ENCODE results near the genes AVPR1A and LEMD3.

DNA sequence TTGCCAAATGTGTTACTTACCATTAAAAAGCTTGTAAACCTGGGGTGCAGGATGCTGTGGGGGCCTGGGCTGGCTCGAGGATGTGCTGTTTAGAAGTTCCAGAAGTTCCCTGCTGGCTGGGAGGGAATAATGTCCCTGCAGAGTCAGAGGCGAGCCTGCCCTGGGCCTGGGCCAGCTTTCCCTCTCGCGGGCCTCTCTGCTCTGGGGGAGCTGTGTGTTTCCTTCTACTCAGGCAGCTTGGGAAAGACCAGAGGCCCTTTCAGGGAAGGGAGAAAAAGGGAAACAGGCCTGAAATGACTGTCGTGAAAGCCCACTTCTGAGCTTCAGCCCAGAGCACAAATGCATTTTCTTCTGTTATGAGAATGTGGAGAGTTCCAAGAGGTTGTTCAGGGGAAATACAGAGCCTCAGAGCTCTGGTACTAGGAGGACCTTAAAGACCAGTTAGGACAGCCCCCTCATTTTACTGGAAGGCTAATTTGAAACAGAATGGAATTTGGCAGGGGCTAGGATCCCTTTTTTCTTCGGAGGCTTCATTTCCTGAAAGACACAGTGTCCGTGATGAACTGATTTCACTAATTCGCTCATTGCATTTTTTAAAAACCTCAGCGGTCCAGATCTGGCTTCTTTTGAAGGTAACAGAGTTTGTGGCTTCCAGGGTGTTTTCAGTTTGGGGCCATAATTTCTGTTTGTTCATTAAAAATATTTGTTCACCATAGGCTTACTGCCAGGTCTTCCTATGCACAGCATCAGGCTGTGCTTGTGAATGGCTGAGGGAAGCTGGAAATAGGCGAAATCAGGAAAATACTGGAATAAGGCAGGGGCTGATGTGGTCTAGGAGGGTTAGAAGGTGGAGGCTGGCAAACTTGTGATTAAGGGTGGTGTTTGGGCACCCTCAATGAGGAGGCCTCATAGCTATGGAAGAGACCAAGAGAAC is 47.4 kb upstream of the ATP23 start:
- PRO-cap, 7 experiments: no peak in any of the 7 experiments

DNA sequence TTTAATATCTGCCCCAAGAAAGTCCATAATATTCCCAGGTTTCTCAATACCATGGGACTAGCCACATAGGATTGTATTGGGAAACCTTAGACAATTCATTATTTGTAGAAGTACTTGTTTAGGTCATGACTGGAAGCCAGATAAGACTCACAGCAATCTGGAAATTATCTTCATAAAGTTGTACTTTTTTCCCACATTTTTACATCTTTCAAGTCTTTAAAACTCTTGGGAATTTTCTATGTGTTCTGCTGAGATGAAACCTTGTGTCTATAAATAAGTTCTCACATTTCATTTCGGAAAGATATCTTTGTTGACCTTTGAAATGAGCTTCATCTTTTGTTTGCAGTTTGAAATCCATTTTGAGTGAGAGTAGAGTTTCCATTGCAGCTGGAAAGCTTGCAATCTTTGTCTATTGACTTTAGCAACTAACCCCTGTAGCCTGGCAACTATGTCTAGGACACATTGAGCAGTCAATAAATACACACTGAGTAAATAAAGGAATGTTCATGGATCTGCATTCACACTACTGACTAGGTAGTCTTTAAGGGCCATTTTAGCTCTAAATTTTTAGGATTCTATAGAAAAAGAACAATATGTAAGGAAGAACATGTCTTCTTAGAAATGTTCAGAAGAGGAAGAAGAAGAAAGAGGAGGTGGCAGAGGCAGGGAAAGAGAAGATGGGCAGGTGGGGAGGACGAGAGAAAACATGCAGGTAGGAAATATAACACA is 154.4 kb downstream of the LRIG3 start:
- PRO-cap, 7 experiments: no peak in any of the 7 experiments

- PRO-cap, 7 experiments: no peak in any of the 7 experiments
Measured at GRCh38 chr12:58887956-58888627, 32.2 kb downstream of the LRIG3 start.

- PRO-cap, 7 experiments: no peak in any of the 7 experiments
Measured at GRCh38 chr12:58915286-58916168, 4.8 kb downstream of the LRIG3 start.

GRCh38 chr12:62191521-62192441 is 792 bp downstream of the TAFA2 start:
- PRO-cap, 7 experiments: no peak in any of the 7 experiments

DNA sequence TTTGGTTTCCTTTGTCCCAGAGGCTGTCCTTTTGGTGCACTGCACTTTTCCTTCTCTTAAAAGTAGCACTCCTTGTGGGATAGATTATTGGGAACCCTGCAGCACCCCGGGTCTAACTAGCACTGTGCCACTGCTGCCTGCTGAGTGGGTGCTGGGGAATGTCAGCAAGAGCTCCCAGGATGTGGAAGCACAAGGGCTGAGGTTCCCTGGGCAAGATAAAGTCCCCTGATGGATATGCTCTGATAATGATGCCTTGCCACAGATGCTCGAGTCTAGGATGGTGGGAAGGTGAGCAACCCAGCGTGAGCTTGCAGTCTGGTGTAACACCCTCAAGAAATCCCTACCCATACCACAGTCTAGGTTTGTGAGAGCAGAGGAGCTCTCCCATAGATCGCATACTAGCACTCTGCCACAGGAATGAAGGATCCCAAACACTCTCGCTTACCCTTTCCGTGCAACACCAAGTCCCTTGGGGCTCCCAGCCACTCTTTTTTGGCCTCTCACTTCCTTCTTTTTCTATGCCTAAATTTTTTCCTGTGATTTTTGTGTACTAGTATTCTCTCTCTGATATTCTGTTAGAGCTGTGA is 32.6 kb downstream of the USP15 start:
- PRO-cap, 7 experiments: no peak in any of the 7 experiments

GRCh38 chr12:62601553-62602196 is 135.0 kb downstream of the MON2 start:
- PRO-cap, 7 experiments: no peak in any of the 7 experiments

DNA sequence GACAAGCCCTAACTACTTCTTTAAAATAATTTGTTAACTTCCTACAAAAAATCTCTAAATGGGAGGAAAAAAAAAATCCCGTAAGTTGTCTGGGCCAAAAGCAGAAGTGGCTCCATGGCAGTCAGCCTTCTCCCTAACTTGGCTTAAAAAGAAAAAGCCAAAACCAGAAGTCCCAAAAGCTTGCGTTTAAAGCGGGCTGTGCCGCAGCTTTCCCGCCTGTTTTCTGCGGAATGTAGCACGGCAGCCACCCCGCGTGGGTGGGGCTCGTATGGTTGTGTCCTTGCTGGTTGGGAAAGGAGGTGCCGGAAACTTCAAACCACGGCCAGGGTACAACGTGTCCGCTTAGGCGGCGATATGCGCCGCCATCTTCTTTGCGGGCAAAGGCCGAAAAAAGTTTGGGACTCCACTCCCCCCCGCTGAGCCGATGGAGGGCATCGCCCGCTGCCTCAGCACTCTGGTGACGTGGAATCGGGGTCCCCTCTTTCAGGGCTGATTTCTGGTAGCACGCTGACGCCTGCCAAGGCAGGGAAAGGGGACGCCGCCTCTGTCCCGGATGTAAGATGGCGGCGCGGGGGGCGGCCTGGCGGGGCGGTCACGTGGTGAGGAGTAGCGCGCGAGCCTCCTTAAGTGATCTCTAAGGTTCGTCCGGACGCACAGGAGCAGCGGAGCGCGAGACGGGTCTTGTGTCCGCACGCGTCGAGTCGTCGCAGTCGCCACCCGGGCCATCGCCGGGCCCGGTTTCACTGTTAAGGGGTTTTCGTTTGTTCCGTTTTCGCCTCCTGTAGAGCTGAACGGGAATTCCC is 135.8 kb downstream of the MON2 start:
- PRO-cap, 7 experiments: peak in 7 of 7 experiments; most common plus-strand start position 314 of the sequence (in 7); most common minus-strand start position 367 of the sequence (in 3)

- PRO-cap, 7 experiments: no peak in any of the 7 experiments
Measured at GRCh38 chr12:63150715-63151448, at the start of gene AVPR1A. TSS of gene AVPR1A (minus strand) at chr12:63151201.

DNA sequence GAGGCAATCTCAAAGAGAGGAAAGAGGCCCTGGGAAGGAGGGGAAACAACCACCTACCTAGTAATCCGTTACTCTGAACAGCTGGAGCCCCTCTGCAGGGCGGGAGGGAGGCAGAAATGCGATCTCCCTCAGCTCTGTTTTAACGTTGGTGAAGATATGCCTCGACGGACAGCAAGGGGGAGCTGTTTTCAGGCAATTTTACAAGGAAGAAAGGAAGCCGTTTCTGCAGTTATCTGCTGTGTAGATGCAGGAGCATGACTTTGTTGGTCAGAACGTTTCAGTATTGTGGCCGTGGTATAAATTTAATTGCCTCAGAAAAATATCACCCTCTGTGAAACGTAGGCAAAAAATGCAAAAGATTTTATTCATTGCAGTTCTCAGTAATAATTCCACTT is 1.1 kb upstream of the AVPR1A start:
- PRO-cap, 7 experiments: no peak in any of the 7 experiments

DNA sequence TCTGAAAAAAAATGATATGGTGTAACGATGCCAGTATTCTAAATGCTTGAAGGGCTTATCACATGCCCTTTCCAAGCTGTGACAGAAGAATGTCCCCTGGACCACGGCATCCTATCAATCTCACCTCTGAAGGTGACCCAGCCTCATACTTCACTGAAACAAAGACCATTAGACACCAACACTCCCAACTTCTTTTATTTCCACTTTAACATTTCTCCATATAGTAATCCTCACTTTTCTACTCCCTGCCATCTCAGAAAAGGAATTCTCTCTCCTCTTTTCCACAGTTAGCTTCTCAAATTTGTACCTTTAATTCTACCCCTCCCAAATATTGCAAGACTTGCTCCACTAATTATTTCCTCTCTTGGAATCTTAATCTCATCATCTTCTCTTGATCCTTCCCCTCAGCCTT is 883 bp downstream of the DPY19L2 start:
- PRO-cap, 7 experiments: no peak in any of the 7 experiments

- PRO-cap, 7 experiments: peak in 2 of 7 experiments; most common plus-strand start chr12:63844050 (in 1); most common minus-strand start chr12:63843930 (in 1)
Measured at GRCh38 chr12:63843202-63844199, 999 bp upstream of the SRGAP1 start.

- PRO-cap, 7 experiments: no peak in any of the 7 experiments
Measured at GRCh38 chr12:64181250-64182364, 40.5 kb downstream of the KICS2 start.

DNA sequence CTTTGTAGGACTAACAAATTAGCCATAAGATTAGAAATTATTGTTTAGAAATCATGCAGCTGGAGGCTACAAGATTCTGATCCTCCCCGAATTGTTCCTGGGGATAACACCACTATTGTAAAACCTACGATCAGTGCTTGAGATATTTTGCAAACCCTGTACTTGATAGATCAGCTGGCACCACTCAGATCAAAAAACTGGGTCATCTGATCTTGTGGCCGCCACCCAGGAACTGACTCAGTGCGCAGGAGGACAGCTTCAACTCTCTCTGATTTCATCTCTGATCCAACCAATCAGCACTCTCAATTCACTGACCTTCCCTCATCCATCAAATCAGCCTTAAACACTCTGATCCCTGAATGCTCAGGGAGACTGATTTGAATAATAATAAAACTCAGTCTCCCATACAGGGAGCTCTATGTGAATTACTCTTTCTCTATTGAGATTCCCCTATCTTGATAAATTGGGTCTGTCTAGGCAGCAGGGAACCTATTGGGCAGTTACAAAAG is 4.2 kb upstream of the XPOT start:
- PRO-cap, 7 experiments: no peak in any of the 7 experiments

DNA sequence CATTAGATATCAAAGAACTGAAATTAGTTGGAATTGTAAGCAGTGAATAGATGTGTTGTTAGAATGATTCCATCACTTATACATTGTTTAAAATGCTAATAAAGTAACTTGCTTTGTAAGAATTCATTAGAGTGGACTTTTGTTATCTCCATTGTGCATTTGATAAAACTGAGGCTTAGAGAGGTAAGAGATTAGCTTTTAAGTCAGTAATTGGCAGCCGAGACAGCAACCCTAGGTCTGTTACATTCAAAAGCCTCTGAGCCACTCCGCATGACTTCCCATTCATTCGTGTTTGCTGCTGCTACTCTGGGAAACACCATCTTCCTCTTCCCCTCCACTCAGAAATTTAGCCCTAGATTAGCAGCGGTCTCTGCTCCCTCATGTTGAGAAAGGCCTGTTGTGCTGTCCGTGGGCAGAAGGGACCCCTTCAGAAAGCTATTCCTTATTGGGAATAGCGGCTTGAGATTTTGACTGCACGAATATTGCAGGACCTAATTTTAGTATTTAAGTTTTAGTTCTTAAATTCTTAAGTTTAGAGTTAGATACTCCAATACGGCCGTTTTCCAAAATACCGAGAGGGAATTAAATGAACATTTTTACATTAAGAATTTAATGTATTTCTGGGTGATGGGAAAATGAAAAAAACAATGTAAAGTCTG is 787 bp upstream of the TBK1 start:
- PRO-cap, 7 experiments: no peak in any of the 7 experiments

GRCh38 chr12:64608801-64609777 is 1.2 kb upstream of the RASSF3 start:
- PRO-cap, 7 experiments: peak in 7 of 7 experiments; most common plus-strand start chr12:64609032 (in 7); most common minus-strand start chr12:64608936 (in 1)

- PRO-cap, 7 experiments: peak in 7 of 7 experiments; most common plus-strand start chr12:64665745 (in 6); most common minus-strand start chr12:64665520 (in 7)
Measured at GRCh38 chr12:64665426-64666025, 55.2 kb downstream of the RASSF3 start.

- PRO-cap, 7 experiments: peak in 1 of 7 experiments; most common plus-strand start chr12:64681920 (in 1); most common minus-strand start chr12:64681857 (in 1)
Measured at GRCh38 chr12:64681552-64682224, 71.4 kb downstream of the RASSF3 start.

DNA sequence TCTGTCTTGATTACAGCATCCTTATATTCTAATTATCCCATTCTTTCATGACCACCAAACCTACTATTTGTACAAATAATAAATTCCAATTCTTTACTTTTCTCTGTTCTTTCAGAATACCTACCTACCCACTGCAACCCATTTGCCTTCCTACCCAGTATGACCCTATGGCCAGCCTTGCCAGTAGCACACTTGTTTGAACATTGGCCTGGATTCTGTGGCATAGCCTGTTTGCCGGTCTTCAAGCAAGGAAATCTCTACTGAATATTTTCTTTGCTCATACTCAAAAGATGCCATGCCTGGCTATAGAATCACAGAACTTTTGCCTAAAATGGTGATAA is 24.1 kb upstream of the WIF1 start:
- PRO-cap, 7 experiments: no peak in any of the 7 experiments

DNA sequence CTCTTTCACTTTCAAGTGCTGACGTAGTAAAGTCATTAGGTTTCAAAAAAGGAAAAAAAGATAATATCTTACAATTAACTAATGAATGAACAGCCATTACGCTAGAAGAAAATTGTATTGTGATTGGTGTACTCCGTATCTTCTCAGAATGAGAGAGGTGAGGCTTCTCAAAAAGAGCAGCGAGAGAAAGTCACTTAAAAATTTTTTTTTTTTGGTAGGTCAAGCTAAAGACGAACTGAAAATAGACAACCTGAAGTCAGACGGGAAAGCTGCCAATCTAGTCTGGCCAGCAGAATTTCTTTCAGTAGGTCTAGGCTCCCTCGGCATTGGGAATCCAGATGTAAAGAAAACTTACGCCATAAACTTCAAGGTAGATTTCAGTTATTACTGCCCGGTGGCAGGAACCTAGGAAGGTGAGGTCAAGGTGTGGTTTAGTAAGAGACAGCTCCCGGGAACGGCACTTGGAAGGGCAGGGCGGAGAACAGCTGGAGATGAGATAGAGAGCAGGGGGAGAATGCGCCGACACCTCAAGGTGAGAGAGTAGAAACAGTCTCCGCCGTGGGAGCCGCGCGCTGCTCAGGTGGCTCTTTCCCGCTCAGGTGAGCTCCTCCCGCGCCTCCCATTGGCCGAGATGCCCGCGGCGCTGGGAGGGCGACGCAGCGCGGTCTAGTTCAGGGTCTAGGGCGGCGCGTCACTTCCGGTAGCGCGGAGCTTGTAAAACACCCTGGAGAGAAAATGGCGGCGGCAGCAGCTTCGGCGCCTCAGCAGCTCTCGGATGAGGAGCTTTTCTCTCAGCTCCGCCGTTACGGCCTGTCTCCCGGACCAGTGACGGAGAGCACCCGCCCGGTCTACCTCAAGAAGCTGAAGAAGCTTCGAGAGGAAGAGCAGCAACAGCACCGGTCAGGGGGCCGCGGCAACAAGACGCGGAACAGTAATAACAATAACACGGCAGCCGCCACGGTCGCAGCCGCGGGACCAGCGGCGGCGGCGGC is at the start of gene LEMD3:
Gene LEMD3, plus strand, starts transcription at position 722 of the 992 bp plus-strand sequence.
- PRO-cap, 7 experiments: peak in 7 of 7 experiments; most common plus-strand start position 722 of the sequence (in 7); most common minus-strand start position 518 of the sequence (in 5)

Measured in T-cell (primary cell).